Neutrophil (primary cell): ENCODE data around the gene RNF138.

GRCh38 chr18:31539706-31540022, 41.7 kb downstream of the DSG2 start:
- PRO-cap: no peak

- PRO-cap: no peak
These were observed 5.0 kb downstream of the B4GALT6 start for GRCh38 chr18:31679299-31679887.

DNA sequence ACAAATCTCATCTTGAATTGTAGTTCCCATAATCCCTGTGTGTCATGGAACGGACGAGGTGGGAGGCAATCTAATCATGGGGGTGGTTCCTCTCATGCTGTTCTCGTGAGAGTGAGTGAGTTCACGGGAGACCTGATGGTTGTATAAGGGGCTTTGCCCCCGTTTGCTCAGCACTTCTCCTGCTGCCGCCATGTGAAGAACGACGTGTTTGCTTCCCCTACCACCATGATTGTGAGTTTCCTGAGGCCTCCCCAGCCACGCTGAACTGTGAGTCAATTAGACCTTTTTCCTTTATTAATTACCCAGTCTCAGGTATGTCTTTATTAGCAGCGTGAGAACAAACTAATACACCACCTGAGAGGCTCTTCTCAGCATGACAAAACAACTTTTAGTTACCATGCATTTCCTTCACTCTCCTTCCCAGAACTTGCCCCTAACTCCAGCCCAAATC, 58.5 kb upstream of the SLC25A52 start:
- PRO-cap: no peak

DNA sequence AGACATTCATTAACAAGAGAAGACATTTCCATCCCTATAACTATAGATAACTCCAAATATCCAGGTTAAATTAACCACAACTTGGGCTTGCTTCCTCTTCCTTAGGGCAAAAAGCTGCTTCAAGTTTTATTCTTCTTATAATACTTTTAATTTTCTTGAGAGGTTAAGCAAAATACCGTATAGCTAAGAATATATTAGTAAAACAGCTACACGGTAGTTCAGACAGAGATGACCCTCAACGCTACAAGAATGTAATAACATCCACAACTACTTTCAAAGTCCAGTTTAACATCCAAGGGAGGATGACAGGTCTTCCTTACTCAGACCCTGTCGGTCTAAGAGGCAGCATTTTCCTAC, 1.0 kb downstream of the TRAPPC8 start:
- PRO-cap: no peak

GRCh38 chr18:32049849-32050108, 31.2 kb downstream of the RNF125 start:
- PRO-cap: no peak

- PRO-cap: unidirectional peak, plus-strand start at chr18:32091916; unidirectional peak, plus-strand start at chr18:32092010; bidirectional peak, plus-strand start at chr18:32092698, minus-strand start at chr18:32092340
These were observed at the start of gene RNF138 for GRCh38 chr18:32091536-32092587. TSS of gene RNF138 (plus strand) at chr18:32091874.

DNA sequence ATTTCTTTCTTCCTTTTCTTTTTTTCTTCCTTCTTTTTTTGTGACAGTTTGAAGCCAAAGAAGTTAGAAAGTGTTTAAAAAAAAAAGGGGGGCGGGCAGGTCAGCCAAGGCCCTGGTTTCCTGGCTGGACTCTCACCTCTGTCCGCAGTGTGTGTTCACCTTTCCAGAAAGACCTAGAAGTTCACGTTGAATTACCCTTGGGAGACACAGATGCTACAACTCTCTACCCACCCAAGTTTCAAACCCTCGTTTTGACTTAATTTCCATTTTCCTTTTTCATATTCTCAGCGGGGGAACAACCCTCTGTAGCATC, 19.9 kb downstream of the MEP1B start:
- PRO-cap: no peak

- PRO-cap: no peak
These were observed 120.3 kb downstream of the MEP1B start for GRCh38 chr18:32310000-32310702.

GRCh38 chr18:32772431-32772828, 393 bp downstream of the KLHL14 start:
- PRO-cap: no peak

DNA sequence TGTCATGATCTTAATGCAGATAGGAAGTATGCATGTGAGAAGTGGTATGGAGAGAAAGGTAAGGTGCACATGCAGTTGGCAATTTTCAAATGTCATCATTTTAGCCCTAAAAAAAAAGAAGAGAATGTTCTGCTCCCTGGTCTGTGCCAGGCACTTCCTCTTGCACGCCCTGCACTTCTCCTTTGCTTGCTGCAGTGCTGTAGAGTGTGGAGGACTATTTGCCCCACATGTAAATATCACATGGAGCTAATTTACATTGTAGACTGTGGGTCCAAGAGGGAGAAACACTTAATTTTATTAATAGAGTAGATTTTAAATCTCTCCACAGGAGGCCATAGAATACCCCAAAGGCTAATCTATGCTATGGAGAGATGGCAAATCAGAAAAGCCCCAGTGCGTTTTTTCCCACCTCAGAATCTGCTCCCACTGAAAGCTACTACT, 137.0 kb upstream of the KLHL14 start:
- PRO-cap: no peak

GRCh38 chr18:33578708-33579177, 724 bp downstream of the ASXL3 start:
- PRO-cap: no peak

DNA sequence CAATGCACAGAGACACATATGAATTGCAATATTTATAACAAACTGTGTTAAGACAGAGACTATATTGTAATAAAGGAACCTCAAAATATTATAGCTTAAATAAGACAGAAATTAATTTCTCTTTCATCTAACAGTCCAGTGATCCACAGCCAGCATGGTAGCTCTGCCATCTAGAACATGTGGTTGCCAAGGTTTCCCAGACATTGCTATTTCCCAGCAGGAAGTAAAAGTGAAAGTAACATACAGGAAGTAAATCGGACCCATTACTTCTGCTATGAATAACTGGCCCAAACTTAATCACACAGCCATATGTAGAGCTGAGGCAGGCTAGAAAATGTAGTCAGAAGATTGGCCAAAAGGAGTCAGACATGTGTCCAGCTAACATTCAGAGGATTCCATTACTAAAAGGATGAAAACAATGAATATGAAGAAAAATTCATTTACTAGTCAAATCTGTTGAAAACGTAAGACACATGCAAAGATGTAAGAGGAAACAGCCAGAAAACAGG, 71.0 kb downstream of the NOL4 start:
- PRO-cap: no peak

GRCh38 chr18:34659627-34660146, 50.4 kb upstream of the DTNA start:
- PRO-cap: no peak

DNA sequence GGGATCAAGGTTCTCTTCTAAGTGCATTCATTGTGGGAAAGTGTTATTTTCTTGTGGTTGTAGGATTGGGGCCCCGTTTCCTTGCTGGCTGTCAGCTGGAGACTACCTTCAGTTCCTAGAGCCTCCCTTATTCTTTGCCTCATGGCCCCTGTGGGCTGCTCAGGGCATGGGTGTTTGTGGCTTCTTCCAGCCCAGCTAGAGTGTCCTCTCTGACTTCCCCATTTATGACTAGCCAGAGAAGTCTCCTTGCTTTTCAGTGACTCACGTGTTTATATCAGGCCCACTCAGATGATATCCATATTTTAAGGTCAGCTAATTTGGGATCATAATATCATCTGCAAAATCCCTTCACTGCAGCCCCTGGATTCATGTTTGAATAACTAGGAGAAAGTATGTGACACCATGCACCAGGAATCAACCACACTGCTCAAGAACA, 62.8 kb downstream of the DTNA start:
- PRO-cap: no peak

- PRO-cap: no peak
These were observed 112.9 kb upstream of the MAPRE2 start for GRCh38 chr18:34928252-34928868.

DNA sequence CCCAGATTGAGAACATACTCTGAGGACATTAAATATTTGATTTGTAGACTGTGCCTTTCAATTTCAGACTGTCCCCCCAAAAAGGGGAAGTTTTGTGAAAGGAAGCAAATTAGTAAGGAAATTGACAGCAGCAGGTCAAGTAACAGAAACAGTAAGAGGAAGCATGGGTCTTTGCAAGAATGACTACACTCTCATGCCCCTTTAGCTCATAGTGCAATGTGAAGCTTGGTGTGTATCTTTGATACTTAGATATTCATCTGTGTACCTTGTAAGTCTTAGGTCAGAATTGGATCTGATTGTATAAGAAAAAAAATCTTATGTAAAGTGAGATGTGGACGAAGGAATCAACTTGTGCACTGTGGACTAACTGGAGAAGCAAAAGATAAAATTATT, 2.1 kb upstream of the MAPRE2 start:
- PRO-cap: no peak

DNA sequence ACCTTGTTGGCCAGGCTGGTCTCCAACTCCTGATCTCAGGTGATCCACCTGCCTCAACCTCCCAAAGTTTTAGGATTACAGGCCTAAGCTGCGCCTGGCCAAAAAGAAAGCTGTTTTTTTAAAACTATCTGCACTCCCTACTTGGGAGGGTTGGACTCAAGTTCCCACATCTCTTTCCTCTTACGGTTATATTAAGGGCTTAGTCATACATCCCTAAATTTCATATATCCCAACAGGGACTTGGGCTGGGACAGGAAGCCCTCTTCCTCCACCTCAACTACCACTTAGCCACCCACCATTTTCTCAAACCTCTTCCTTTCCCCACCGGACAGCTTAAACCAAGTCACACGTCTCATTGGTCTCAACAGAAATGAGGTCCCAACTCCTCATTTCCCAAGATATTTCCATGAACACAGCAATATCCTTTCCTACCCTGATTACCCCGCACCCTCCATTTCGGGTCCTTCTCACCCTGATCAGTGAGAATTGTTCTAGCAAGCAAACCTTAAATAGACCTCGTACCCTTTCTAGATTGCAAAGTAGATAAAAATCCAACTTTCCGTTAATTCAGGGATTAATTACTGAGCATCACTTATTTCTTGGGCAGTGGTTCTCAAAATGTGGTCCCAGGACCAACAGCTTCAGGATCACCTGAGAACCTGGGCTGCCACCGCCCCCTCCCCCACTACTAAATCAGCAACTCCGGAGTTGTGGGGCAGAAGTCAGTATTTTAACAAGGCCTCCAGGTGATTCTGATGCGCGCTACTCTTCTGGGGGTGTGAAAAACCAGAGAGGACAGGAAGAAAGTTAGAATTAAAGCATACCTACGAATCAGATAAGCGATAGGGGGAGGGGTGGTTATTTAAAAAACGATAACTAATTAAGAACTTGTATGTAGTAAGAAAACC, 602 bp downstream of the ZSCAN30 start:
- PRO-cap: no peak

- PRO-cap: no peak
These were observed 843 bp upstream of the ZSCAN30 start for GRCh38 chr18:35290889-35291255.

DNA sequence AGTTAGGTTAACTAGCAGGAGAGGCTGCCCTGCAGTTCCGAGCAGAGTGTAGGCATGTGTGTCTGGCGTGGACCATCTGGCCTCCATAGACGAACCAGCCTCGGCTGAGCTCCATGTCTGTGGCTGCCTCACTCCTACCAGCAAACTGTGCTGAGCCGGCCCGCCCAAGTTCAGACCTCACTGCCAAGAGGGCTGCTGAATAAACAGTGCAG, 27.4 kb downstream of the INO80C start:
- PRO-cap: no peak

GRCh38 chr18:35656031-35656903, 74.7 kb downstream of the GALNT1 start:
- PRO-cap: no peak